MCF 10A (cell line): ENCODE measurements around the gene IRS1.

GRCh38 chr2:223698401-223698829, 96.3 kb upstream of the SCG2 start:
- PRO-cap, result no peak
- RRBS, result no CpG with 5 or more reads among the region's 1 CpG

DNA sequence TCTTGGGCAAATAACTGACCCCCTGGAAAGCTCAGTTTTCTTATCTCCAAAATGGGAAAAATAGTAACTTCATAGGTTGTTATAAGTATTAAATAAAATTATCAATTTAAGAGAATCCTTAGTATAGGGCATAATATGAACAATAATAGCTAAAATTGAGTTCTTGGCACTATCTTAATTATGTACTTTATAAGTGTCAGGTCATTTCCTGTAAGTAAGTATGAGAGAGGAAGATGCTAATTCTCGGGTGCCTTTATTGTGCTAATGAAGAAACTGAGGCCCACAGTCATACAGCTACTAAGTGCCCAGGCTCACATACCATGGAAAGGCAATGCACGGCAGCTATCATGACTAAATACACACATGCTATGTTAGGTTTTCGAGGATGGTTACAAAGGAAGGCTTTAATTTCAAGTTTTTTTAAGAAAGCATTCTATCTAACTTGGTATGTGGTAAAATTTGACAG, 2.2 kb downstream of the FAM124B start:
- PRO-cap, result no peak
- RRBS, result no CpG with 5 or more reads among the region's 3 CpGs

GRCh38 chr2:224400838-224401607, 884 bp downstream of the FAM124B start:
- PRO-cap, result no peak
- RRBS, result 93% methylated on average over 2 of the region's 22 CpGs

GRCh38 chr2:224440895-224441589, 39.1 kb upstream of the FAM124B start:
- PRO-cap, result no peak
- RRBS, result no CpG with 5 or more reads among the region's 7 CpGs

- PRO-cap, result no peak
- RRBS, result no CpG with 5 or more reads among the region's 8 CpGs
Measured at GRCh38 chr2:224638226-224638787, 53.1 kb upstream of the CUL3 start.

DNA sequence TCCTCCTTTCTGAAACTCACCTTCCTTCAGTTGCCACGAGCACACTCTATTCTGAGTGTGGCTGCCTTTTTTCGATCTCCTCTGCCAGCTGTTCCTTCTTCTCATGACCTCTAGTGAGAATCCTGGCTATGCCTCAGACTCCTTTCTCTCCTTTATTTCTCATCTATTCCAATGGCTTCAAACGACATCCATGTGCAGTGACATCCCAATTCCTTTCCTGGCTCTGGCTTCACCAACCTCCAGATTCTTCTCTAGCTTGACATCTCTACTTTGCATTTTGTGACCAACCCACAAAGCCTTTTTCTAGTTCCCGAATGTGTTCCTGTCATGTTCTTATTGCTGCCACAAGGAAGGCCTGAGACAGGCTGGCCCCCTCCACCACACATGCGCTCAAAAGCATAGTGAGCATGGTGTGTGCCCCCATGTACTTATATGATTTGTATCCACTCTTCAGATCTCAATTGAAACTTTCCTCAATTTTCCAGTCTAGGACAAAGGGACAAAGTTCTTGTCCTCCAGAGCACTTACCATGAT, 160.6 kb upstream of the CCDC195 start:
- PRO-cap, result no peak
- RRBS, result no CpG with 5 or more reads among the region's 5 CpGs

- PRO-cap, result no peak
- RRBS, result no CpG with 5 or more reads among the region's 3 CpGs
Measured at GRCh38 chr2:224942438-224942648, 99.9 kb downstream of the DOCK10 start.

- PRO-cap, result no peak
- RRBS, result no CpG with 5 or more reads among the region's 3 CpGs
Measured at GRCh38 chr2:224973691-224974096, 68.6 kb downstream of the DOCK10 start.

GRCh38 chr2:226087597-226088251, 688.2 kb downstream of the NYAP2 start:
- PRO-cap, result no peak
- RRBS, result no CpG with 5 or more reads among the region's 4 CpGs

GRCh38 chr2:226524289-226524952, 275.2 kb downstream of the IRS1 start:
- PRO-cap, result no peak
- RRBS, result no CpG with 5 or more reads among the region's 4 CpGs

DNA sequence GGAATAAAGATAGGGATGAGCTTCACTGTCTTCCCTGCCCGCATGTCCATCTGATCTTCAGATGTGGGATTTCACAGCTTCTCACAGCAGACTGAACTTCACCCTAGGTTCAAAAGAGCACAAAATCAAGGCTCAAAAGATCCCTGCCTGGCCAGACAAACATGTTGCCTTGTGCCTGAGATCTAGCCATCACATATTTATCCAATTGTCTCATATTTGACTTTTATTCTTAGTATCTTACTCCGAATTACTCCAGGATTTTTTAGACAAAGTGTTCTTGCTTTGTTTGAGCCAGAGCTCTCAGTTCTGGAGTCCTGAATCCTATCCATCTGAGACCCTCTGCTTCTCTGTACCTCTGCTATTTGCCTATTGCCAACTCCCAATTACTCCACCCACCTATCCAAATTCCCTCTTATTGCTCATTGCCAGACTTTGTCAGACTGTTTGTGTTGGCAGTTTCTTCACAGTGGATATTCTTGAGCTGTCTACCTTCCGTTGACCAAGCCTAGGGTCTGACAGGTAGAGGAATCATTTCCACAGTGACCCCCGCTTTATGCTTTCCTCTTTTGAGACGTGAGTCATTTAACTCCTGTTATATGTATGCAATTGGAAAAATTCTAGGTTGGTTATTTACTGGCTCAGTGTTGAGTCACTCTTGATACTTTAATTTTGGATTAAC, 187.9 kb downstream of the IRS1 start:
- PRO-cap, result no peak
- RRBS, result no CpG with 5 or more reads among the region's 5 CpGs

- PRO-cap, result no peak
- RRBS, result no CpG with 5 or more reads among the region's 5 CpGs
Measured at GRCh38 chr2:226733873-226734589, 65.6 kb downstream of the IRS1 start.

GRCh38 chr2:226763197-226763980, 36.2 kb downstream of the IRS1 start:
- PRO-cap, result no peak
- RRBS, result no CpG with 5 or more reads among the region's 4 CpGs

- PRO-cap, result no peak
- RRBS, result 71% methylated on average over 1 of the region's 18 CpGs
Measured at GRCh38 chr2:226796002-226796517, 3.6 kb downstream of the IRS1 start.

DNA sequence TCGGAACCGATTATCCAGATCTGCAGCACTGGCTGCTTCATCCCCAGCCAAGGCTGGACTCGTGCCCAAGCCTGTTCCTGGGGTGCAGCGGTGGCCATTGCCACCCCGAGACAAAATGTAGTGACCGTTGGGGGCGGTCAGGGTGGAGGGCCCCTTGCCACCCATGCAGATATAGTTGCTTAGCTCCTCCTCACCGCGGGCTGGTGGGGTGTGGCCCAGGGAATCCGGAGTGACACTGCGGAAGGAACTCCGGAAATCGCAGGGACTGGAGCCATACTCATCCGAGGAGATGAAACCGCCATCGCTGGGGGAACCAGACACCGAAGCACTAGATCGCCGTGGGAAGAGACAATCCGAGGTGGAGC, 2.5 kb downstream of the IRS1 start:
- PRO-cap, result no peak
- RRBS, result no CpG with 5 or more reads among the region's 20 CpGs

- PRO-cap, result bidirectional peak, plus-strand start at chr2:226799331, minus-strand start at chr2:226799179; bidirectional peak, plus-strand start at chr2:226799786, minus-strand start at chr2:226799767; bidirectional peak, plus-strand start at chr2:226799814, minus-strand start at chr2:226799845
- RRBS, result under 1% methylated on average over 40 of the region's 106 CpGs
Measured at GRCh38 chr2:226799251-226800272, at the start of gene IRS1. Gene IRS1 (minus strand): TSS chr2:226799820.

- PRO-cap, result no peak
- RRBS, result no CpG with 5 or more reads among the region's 13 CpGs
Measured at GRCh38 chr2:226837681-226838312, 1.9 kb downstream of the RHBDD1 start.

DNA sequence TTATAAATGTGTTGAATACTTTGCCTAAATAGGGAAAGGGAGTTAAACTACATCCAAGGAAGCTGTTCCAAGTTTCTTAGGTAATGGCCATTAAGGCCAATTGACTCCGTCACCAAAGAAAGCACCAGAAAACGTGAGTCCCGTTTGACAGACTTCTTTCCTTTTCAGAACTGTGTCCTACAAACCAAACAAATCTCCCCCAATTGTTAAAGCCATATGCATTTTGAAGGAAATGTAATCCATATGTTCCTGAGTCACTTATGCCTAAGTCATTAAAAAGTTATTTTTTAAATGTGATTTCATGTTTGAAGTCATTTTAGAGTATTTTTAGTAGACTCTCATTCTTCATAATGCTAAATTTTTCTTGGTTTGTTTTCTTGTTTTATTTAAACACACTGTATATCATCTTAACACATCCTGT, 133.6 kb downstream of the RHBDD1 start:
- PRO-cap, result no peak
- RRBS, result no CpG with 5 or more reads among the region's 3 CpGs

- PRO-cap, result no peak
- RRBS, result no CpG with 5 or more reads among the region's 1 CpG
Measured at GRCh38 chr2:227186820-227187150, 22.4 kb downstream of the COL4A3 start.

- PRO-cap, result no peak
- RRBS, result no CpG with 5 or more reads among the region's 2 CpGs
Measured at GRCh38 chr2:227493463-227494014, 21.6 kb downstream of the AGFG1 start.